Measurements from ENCODE around the genes UBA7, LSMEM2 and HYAL3.

DNA sequence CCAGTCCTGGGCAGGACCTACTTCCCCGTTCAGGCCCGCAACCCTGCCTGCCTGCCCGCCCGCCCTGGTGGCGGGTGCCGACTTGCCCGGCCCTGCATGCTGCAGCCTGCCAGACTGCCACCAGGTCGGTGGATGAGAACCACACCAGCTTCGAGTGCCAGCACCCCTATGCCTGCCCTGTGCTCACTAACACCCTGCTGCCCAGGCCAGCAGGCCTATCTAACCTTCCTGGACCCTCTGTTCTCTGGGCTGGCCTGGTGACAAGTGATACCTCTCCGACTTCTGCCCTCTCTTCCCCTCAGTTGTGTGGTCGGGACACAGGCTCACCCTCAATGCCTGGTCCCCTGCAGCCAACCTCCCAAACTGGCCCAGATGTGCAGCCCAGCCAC lies 812 bp downstream of the INKA1 start:
- RRBS = no CpG with 5 or more reads among the region's 11 CpGs

GRCh38 chr3:49805868-49806676 lies 3.0 kb downstream of the INKA1 start:
- RRBS = no CpG with 5 or more reads among the region's 11 CpGs

DNA sequence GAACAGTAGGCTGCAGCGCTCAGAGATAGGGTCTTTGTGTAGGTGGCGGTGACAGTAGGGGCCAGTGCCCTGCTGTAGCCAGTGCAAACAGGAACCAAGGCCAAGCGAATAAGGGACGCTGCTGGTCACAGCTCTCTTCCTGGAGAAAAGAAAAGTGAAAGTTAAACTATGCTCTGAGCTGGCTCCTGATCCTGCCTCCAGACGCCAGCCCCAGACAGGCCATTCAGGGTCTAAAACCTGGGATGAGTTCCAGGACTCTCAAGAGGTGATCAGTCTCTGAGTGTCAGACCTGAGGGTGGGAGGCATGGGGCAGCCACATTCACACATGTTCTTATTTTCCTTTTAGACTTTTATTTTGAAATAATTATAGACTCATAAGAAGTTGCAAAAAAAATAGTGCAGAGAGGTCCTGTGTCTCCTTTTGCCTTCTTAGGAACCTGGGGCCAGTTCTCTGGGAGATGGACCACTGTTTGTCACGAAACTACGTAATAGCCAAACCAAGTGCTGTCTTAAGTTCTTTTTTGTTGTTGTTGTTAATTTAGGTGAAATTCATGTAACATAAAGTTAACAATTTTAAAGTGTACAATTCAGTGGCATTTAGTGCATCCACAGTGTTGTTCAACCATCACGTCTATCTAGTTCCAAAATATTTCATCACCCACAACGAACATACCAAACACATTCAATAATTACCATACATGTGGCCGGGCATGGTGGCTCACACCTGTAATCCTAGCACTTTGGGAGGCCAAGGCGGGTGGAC lies at the start of gene UBA7:
Gene UBA7, minus strand, starts transcription at position 150 of the 763 bp plus-strand sequence.
- RRBS = no CpG with 5 or more reads among the region's 11 CpGs

- RRBS = 0% methylated on average over 4 of the region's 12 CpGs
These were observed 32.6 kb downstream of the RBM5 start for GRCh38 chr3:50121116-50121979.

DNA sequence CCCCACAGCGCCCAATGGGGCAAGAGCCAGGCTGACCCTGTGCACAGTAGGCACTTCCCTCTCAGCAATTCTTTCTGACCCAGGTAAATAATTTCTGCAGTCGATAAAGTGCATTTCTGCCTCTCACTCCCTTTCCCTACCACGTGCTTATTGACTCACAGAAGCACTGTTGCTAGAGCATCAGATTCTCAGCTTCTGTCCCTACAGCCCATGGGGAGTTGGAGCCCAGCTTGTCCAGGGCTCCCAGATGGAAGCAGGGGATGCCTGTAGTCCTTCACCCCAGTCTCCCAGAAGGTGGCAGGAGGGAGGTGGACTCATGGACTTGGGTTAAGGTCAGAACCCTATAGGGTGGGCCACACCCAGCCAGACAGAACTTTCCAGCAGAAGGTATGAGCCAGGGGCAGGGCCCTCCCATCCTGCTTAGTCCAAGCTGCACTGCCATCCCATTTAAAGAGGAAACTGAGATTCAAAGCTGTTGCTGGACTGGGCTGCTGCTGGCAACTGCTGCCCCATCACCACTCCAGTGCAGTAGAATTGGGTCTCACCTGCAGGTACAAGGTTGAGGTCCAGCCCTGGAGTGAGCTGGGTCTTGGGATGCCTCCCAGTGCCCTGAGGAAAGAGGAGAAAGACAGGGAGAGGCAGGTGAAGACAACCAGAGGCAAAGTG lies 33.0 kb upstream of the SEMA3F start:
- RRBS = no CpG with 5 or more reads among the region's 3 CpGs

GRCh38 chr3:50123977-50124663 lies 31.0 kb upstream of the SEMA3F start:
- RRBS = 40% methylated on average over 1 of the region's 17 CpGs

DNA sequence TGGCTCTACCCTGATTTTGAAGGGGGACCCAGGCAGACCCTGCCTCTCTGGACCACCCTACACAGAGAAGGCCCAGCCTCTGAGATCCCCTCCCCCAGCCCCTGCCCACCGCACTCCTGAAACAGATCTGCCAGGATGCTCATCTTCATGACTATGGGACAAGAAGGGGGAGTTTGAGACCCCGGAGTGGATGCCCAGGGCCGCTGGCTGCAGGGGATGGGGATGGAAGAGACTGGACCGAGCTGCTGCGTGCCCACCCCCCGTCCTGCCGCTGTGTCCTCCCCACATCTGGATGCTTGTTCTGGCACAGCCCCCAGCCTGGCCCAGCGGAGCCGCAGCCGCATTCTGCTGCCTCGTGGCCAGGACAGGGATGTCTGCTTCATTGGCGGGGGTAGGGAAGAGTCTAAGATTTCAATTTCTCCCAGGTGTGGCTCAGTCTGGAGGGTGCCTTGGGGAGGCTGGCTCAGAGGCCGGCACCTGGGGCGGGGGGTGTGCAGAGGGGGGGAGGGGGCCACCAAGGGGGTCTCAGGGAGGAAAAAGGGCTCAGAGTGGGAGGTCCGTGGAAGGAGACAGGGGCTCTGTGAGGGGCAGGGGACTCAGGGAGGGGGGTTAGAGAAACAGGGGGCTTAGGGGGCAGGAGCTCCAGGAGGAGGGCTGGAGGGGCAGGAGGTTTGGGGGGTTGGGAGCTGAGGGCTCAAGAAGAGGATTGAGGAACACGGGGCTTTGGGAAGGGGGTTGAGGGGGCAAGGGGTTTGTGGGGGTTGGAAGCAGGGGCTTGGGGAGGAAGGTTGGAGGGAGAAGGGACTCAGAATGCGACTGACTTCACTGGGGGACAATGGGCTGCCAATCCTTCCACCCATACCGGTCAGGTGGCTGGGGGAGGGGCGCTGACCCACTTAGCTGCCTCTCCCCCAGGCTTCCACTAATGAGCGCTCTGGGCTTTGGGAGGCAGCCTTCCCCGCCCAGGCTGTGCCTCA lies 30.1 kb upstream of the SEMA3F start:
- RRBS = no CpG with 5 or more reads among the region's 21 CpGs

- RRBS = no CpG with 5 or more reads among the region's 13 CpGs
These were observed 5.4 kb downstream of the SEMA3F start for GRCh38 chr3:50160365-50161087.

DNA sequence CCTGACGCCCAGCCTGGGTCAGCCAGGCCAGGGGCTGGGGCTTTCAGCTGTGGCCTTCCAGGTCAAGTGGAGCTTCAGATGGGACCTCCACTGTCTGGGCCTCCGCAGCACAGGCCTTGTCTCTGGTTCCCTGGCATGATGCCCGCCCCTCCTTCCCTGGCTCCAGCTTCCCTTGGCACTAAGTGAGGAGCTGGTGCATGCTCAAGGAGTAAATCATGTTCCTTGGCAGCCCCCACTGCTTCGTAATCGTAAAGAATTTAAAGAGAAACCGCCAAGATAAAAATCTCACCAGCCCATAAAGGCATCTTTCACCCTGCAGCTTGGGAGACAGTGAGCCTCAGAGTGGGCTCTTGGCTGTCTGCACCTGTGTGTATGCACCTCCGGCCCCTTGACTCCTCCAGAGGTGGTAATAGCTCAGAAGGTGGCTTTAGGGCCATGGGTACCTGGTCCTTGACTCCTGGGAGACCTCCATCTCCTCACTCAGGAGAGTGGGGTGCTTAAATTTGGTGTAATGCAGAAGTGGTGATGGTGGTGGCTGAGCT lies 9.0 kb downstream of the SEMA3F start:
- RRBS = no CpG with 5 or more reads among the region's 7 CpGs

DNA sequence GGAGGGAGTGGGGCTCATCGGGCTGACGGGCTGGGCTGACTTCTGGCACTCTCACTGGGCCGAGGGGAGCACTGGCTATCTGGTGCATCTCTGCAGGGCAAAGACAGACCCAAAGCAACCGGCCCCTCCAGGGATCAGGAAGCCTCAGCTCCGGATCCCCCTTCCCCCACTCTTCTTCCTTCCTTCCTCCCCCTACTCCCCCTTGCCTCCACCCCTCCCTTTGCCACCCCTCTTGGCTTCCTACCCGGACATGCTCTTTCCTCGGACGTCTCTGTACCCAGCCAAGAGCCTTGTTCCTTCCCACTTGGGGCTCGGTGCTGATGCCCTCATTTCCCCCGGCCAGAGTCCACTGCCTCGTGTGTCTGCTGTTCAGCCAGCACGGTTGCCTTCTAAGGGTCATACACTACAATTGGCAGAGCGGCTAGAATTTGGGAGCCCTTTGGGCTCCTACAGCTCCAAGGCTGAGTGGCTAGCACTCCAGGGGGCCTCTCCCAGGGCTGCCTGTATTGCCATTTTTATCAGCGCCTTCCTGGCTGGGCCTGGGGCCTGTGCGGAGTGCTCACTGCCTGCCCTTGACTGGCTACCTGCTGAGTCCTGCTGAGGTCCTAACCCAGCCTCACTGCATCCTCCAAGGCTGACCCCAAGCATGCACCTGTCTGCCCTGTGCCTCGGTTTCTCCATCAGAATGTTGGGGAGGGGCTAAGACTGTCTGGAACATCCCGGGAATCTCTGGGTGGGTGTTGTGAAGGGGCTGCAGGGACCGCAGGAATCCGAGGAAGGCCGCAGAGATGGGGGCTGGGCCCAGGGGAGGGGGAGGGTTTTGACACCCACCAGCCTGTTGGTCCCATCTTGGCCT lies 11.0 kb downstream of the SEMA3F start:
- RRBS = 69% methylated on average over 2 of the region's 20 CpGs

DNA sequence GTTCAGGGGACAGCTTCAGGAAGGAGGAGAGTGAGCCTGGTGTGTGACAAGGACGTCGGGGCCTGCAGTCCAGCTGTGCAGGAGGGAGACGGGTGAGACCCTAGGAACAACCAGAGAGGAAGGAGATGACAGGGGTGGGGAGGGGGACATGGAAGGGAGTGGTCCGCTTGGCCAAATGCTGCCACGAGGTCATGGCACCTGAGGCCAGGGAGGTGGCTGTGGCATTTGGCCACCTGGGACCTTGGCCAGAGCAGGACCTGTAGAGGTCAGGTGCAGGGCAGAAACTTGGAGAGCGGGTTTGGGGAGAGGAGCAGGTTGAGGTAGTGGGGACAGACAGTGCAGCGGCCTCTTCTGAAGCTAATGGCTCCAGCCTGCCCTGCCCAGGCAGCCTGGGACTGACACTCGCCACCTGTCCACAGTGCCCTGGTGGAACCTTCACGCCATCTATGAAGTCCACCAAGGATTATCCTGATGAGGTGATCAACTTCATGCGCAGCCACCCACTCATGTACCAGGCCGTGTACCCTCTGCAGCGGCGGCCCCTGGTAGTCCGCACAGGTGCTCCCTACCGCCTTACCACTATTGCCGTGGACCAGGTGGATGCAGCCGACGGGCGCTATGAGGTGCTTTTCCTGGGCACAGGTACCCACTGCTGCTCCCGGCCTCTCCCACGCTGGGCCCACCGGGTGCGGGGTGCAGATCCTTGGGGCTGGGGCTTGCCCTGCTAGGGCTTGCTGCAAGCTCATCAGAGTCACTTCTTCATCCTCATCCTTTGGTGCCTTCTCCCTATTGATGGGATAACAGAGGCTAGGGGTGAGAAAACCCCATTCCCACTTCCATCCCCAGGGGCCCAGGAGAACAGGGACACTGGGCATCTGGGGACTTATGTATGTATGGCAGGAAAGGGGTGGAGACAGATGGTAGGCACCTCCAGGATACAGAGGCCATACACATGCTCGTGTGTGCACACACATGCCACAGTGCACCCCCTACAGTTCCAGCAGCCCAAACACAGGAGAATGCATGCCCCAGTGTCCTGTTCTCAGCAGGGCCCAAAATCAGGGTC lies 6.9 kb upstream of the GNAT1 start:
- RRBS = no CpG with 5 or more reads among the region's 24 CpGs

DNA sequence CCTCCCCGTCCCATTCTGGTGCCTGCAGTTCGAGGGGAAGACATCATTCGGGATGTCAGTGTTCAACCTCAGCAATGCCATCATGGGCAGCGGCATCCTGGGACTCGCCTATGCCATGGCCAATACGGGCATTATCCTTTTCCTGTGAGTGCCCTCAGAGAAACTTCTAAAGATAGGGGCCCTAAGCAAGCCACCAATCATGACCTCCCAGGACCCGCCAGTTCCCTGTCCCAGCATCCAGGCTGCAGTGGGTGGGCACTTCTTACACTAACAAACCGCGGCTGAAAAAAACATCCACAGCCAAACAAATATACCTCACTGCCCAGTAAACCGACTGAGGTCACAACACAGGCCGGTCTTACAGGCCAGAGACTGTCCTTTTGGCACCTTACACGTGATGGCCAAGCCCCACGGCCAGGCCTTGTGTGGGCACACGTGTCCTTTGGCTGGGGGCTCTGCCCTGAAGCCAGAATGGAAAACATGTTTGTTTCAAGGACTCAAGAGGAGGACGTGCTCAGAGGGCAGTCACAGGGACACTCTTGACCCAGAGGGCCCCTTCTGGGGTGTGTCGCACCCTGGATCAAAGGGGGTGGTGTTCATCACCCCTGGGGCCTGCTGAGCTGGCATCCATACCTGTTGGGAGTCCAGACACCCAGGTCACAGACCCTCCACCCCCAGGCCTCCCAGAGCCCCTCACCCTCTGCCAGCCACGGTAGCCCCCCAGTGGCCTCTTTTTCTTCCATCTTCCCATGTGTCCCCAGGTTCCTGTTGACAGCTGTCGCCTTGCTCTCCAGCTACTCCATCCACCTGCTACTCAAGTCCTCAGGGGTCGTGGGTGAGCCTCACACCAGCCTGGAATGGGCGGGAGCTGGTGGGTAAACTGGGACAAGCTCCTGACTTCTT lies 9.8 kb downstream of the SLC38A3 start:
- RRBS = no CpG with 5 or more reads among the region's 20 CpGs

DNA sequence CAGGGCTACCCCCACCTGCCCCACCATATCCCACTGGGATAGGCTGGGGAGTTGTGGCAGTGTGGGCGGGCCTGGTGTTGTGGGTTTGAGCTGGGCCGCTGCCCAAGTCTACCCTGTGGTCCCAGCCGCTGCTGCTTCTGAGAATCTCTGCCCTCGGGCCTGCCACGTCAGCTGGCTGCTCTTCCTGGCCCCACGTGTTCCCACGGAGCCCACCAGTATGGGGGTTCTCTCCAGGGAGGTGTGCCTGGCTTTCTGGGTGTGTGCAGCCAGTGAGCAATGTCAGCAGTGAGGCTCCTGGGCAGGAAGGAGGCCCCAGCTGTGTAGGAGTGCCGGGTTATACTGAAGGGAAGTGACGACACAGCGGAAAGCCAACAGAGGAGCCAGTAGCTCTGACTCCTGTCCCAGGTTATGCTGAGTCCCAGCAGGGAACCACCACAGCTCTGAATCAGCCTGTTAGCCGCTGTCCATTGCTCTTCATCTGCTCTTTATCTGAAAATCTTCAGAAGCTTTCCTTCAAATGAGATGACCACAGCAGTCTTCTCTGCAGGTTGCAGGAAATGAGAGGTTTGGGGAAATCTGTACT lies 10.6 kb downstream of the GNAI2 start:
- RRBS = no CpG with 5 or more reads among the region's 11 CpGs

DNA sequence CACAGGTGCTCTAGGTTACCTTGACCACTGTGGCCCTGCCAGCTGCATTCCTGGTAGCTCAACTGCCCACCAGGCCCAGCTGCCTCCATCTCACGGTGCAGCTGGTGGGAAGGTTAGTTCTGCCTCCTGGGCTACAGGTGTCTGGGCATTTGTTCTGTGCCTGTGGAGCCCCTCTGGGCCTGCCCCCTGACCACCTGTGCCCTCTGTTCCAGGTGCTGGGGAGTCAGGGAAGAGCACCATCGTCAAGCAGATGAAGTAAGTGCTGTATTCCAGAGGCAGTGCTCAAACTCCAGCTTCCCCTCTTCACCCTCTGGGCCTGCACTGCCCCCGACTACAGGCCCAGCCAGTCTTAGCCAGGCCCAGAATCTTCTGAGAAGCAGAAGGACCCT lies 15.9 kb downstream of the GNAI2 start:
- RRBS = no CpG with 5 or more reads among the region's 3 CpGs

DNA sequence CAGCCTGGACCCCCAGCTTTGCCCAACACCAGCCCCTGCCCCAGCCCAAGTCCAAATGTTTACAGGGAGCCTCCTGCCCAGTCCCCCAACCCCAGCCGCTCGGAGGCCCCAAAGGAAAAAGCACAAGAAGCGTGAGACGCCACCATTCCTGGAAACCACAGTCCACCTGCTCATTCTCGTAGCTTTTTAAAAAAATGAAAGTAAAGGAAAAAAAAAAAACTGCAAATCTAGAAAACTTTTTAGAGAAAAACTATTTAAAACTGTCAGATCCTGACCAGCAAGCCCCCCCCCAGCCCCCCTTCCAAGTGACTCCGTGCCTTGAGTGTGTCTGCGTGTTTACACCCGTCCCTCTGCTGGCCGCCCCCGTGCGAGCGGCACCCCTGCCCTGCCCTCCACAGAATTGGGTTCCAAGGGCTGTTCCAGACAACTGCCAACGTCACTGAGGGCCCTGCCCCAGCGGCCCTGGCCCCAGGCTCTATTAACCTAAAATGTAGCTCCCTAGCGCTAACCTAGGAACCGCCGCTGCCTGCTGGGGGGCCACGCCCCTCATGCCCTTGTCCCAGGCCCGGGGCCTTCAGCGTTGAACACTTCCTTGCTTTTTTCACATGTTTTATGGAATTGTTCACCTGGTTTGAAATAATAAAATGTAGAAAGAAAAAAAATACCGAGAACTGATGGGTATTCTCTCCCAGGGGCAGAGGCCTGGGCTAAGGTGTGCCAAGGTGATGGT lies 10.1 kb upstream of the SEMA3B start:
- RRBS = no CpG with 5 or more reads among the region's 21 CpGs

DNA sequence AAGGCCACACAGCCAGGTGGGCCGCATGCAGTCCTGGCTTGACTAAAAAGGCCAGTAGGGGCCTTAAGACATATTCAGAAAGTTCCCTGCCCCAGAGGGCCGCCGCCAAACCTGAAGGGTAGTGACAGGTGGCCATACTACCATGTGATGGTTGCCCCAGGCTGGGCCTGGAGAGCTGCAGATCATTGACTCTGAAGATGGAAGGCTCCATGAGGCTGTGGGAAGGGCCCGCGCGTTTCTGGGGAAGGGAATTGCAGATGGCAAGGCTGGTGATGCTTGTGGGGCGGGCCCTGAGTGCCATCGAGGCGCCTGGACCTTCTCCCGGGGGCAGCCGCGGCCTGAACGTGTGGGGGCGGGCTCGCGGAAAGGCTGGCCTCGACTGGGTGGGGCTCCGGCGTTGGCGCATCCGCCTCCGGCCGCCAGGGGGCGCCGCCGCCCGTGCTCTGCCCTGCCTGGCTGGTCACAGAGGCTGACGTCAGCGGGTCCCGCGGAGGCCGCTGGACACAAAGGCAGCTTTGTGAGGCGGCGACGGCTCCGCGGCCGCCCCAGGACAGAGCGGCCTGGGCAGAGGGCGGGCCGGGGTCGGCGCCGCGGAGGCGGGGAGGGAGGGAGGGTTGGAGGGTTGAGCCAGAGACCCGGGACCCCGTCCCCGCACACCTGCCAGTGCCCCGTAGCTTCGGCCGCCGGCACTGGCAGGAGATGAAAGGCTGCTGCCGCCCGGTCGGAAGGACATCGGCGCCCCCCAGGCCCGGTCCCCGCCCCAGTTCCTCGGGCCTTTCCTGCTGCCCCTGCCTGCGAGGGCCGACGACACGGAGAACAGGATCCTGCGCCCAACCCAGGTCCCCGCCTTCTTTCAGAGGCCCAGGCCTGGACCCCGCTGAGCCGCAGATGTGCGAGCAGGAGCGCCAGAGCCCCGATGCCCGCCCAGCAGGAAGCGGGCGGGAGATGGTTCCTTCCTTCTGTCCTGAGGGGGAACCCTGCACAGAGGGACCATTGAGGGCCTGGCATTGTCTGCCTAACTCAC lies 8.9 kb upstream of the SEMA3B start:
- RRBS = 1% methylated on average over 22 of the region's 75 CpGs

GRCh38 chr3:50266436-50267122 lies 2.4 kb upstream of the SEMA3B start:
- RRBS = no CpG with 5 or more reads among the region's 8 CpGs

GRCh38 chr3:50278619-50279290 lies at the start of gene LSMEM2:
TSS of gene LSMEM2 (plus strand) at chr3:50279087.
- RRBS = no CpG with 5 or more reads among the region's 2 CpGs

GRCh38 chr3:50298584-50299483 lies at the start of gene HYAL3:
TSS of gene HYAL3 (minus strand) at chr3:50299405.
- RRBS = 1% methylated on average over 6 of the region's 58 CpGs

- RRBS = no CpG with 5 or more reads among the region's 16 CpGs
These were observed 5.8 kb downstream of the HYAL2 start for GRCh38 chr3:50316474-50317454.